Tongue (tissue), 2 donors: ENCODE results near the genes SLC28A2 and DUT.

- RAMPAGE, long total RNA: no peak
Measured at GRCh38 chr15:45024479-45025057, 1.6 kb downstream of the SORD start.

- RAMPAGE, long total RNA: no peak
Measured at GRCh38 chr15:45079648-45080098, 34.3 kb downstream of the DUOX2 start.

GRCh38 chr15:45125329-45126206 is 4.1 kb downstream of the DUOXA1 start:
- RAMPAGE, long total RNA: no peak

DNA sequence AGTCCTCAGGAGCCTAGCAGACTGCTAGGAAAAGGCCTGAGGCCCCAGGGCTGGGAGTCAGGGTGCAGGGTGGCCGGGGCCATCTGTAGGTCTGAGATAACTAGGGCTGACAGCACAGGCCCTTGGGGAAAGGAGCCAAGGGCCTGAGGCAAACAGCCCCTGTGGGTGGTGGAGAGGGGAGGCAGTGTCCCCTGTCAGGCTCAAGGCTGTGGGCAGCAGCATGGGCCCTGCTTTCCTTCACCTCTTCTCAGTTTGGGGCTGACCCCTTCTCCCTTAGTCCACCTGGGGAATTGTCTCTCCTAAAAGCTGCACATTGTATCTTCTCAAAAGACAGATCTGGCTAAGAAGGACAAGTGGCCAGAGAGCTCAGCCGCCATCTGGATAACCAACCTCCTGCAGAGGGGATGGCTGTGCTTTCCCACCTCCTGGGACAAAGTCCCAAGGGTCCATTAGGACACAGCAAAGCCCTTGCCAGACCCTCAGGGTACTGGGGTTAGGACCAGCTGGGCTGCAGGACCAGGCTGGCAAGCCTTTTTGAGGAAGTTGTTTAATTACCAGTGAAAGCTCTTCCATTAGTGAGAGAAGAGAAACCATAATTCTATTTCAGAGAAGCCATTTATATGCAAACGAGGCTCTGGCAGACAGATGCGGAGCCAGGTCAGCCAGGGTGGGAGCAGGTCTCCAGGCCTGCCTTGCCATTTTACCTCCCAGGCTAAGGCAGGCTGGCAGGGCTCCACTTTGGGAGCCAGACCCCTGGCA is 18.2 kb downstream of the SHF start:
- RAMPAGE, long total RNA: no peak

- RAMPAGE, long total RNA: no peak
Measured at GRCh38 chr15:45251873-45252308, at the start of gene SLC28A2. Gene SLC28A2, plus strand, starts transcription at chr15:45252234.

- RAMPAGE, long total RNA: no peak
Measured at GRCh38 chr15:45376384-45377013, 1.8 kb downstream of the GATM start.

GRCh38 chr15:45481490-45481994 is 41.0 kb downstream of the SLC30A4 start:
- RAMPAGE, long total RNA: no peak

DNA sequence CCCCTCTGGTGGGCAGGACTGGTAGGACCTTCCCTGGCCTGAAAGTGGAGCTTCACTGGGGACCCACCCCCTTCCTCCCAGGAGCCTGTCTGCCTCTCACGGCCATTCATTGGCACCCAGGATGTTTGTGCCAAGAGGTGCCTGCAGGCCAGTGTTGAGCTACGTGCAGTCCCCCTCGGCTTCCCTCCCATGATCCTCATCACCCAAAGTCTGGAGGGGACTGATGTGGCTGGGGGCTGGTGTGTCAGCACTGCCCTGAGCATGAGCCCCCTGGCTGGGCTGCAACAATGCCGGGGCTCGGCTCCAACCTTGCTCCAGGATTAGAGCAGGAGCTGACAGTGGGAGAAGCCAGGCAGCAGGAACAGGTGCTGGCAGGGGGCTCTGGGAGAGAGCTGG is 13.0 kb upstream of the BLOC1S6 start:
- RAMPAGE, long total RNA: no peak

GRCh38 chr15:45583536-45583921 is 3.6 kb upstream of the BLOC1S6 start:
- RAMPAGE, long total RNA: no peak

GRCh38 chr15:48098892-48099286 is 21.9 kb upstream of the SLC24A5 start:
- RAMPAGE, long total RNA: no peak

DNA sequence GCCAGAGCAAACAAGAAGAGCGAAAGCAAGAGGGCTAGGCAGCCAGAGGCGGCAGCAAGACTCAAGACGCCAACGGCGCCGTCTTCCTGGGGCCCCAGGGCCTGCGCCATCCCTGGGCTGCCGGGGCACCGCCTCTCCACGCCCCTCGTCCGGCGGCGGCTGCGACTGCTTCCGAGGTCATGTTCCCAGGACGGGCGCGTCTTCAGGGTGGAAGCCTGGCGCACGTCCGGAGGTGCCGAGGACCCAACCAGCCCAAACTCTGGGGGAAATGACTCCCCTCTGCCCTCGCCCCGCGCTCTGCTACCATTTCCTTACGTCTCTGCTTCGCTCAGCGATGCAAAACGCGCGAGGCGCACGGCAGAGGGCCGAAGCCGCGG is at the start of gene DUT:
Gene DUT, plus strand, starts transcription at position 182 of the 377 bp plus-strand sequence.
- RAMPAGE, long total RNA: no peak

- RAMPAGE, long total RNA: no peak
Measured at GRCh38 chr15:48367389-48367791, 36.2 kb downstream of the DUT start.

GRCh38 chr15:48596235-48597027 is 49.1 kb downstream of the FBN1 start:
- RAMPAGE, long total RNA: no peak

GRCh38 chr15:48610593-48611080 is 34.9 kb downstream of the FBN1 start:
- RAMPAGE, long total RNA: no peak

GRCh38 chr15:48644116-48645204 is 1.0 kb downstream of the FBN1 start:
- RAMPAGE, long total RNA: no peak

- RAMPAGE, long total RNA: no peak
Measured at GRCh38 chr15:49240654-49241614, 70.9 kb downstream of the GALK2 start.

GRCh38 chr15:50100625-50100893 is 18.5 kb downstream of the ATP8B4 start:
- RAMPAGE, long total RNA: no peak

DNA sequence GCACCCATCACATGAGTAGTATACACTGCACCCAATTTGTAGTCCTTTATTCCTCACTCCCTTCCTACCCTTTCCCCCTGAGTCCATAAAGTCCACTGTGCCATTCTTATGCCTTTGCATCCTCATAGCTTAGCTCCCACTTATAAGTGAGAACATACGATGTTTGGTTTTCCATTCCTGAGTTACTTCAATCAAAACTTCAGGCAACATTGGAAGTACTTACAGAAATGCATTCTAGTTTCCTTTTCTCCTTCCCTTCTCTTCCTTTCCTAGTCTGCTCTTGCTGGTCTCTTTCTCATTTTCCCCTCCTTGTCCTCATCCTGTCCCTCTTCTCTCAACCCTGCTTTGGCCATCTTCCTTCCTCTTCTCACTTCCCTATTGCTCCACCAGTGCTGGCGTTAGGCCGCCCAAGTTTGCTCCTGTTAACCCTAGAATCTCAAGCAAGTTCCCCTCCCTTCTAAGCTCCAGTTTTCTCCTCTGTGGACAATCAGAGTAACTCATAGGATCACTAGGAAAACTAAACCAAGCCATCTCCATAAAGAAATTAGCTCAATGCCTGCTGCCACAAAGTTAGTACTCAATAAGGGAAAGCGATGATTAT is 4.7 kb downstream of the ATP8B4 start:
- RAMPAGE, long total RNA: no peak

DNA sequence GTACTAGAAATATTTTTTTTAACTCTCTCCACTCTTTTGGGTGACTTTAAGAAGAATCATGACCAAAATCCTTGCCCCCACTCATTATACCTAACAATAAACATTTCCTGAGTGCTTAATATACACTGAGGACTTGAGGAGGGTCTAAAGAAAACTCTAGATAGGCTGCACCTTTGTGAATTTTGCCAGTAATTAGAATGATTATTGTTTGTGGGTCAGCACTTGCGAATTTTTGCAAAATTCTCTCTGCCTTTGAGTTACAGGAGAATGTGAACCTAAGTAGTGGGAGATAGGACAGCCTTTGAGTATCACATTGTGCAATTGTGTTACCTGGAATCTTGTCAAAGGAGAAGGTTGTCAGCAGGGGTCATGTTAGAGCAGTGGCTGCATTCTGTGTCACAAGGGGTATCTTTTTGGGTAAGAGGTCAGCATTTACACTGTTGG is 27.5 kb downstream of the HDC start:
- RAMPAGE, long total RNA: no peak

- RAMPAGE, long total RNA: no peak
Measured at GRCh38 chr15:50244713-50245268, 20.7 kb downstream of the HDC start.